Colonic mucosa (tissue), 1 donor: ENCODE measurements around a stretch of chr11.

DNA sequence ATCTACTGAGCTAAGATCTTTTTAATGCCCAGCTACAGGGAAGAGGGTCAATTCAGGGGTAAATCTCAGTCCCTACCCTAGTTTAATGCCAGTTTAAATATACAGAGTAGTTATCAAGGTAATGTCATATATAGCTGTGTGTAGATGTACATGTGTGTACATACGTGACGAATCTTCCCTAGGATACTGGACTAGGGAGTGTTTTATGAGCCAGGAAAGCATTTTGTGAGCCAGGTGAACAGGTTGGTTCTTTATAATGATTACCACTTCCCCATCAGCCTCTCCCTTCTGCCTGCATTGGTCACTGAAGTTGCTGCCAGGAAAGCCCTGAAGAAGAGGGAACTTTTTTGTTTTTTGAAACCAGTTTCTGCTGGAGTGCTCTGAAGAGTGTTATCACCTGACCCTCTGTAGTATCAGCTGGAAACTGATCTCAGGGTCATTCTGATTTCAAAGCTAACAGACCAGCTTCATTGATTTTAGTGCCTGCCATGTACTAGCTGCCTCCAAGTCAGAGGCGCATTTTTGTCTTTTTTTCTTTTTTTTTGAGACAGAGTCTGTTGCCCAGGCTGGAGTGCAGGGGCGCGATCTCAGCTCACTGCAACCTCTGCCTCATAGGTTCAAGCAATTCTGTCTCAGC lies 14.2 kb upstream of the ST14 start:
- PRO-cap: bidirectional peak, plus-strand start at position 444 of the sequence, minus-strand start at position 225 of the sequence

- PRO-cap: bidirectional peak, plus-strand start at chr11:130315084, minus-strand start at chr11:130314883
These were observed 142 bp upstream of the ZBTB44 start for GRCh38 chr11:130314974-130315143.

DNA sequence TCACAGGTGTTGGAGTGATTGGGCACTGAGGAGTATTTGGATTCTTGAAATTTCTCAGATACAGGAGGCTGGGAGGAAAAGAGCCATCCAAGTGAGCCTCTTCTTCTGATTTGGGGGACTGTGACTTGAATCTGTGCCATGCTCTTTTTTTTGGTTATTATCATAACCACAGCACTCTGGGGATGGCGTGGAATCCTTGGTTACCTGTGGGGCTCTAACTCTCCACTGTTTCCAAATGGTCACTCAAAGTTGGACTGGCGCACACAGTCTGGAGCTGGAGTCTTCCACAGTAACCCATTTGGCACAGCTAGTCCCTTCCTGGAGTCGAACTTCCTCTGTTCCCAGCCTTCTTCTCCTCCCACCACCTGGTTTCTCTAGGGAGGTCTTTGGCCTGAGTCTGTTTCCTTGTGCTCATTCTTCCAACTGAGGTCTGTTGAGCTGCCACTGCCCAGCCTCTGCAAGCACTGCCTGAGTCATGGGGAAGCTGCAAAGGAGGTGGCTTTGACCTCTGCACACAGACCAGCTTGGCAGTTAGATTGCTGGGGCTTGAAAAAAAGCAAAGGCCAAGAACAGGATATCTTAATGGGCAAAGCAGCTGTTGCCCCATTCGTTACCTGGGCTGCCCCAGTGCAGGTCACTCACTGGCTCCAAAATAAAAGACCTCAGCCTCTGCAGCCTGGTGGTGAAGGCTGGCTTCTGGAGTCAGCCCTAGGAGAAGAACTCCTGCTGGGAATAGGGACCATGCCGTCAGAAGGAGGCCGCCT lies 2.8 kb downstream of the ADAMTS15 start:
- PRO-cap: unidirectional peak, minus-strand start at position 425 of the sequence

DNA sequence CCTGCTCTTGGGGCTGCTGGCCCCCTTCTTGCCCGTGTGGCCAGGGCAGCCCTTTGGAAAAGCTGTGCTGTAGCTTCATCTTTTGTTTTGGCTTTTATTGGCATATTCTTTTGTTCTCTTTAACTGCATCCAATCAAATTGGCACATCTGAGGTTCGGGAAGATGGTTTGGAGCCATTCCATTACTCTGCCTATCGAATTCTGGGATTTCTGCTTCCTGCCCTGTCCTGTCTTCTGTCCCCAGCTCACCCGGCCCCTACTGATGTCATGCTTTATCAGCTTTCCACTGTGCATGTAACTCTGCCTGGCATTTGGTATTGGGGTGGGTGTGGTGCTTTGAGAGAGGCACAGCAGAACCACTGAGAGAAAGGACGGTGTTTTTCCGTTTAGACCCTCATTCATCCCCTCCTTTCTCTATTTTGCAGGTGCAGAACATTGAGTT lies 80.4 kb downstream of the ADAMTS15 start:
- PRO-cap: no peak

DNA sequence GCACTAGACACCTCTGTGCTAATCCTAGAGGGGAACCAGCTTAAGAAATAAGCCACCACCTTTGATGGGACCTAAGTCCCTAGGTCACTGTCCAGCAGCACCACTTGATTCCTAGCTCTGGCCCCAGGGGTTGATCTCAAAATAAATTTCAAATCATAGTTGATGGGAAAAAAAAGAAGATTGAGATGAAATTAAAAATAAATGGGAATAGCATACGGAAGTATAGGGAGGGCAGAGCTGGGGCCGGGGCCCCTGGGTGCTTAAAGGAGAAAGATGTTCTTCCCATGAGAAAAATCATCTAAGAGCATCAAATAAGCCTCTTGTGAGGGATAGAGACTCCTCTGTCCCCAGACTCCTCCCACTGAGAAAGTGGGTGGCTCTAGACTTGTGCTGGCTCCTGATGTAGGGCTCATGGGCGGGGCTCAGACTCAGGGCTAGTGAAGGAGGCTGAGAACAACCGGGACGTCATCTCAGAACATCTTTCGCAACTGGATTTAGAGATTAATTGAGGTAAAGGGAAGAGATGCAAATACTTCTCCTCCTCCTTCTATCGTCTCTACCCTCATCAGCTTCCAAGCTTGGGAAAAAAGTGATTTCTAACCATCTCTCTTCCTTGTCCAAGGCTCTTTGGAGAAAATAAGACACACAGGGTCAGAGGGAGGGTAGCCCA lies 160.5 kb downstream of the ADAMTS15 start:
- PRO-cap: no peak

GRCh38 chr11:130866222-130867058 lies 49.8 kb downstream of the SNX19 start:
- PRO-cap: no peak

- PRO-cap: no peak
These were observed 539.3 kb downstream of the NTM start for GRCh38 chr11:131909574-131910176.

DNA sequence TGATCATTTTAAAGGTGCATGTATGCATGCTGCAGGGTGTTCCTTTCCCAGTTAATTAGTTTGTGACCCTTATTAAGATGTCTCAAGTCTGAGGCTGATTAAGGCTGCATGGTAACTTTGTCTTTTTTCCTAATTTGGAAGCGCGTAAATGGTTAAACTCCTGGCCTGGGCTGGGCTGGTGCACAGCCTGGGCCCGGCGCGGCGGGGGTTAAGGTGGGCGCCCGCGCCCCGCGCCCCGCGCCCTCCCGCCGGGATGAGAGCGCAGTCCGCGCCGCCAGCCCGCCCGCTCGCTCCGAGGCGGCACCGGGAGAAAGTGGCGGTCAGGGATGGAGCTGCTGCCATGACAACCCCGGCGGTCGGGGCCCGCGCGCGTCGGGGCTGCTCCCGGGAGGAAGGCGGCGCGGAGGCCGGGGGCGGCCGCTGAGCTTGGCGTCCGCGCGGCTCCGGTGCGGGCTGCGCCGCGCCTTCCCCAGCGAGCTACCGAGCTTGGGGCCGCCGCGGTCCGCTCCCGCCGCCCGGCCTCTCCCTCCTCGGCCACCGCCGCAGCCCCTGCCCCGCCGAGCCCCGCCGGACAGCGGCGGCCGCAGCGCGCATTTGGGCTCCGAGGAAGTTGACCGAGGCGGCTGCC lies 539.9 kb downstream of the NTM start:
- PRO-cap: no peak

DNA sequence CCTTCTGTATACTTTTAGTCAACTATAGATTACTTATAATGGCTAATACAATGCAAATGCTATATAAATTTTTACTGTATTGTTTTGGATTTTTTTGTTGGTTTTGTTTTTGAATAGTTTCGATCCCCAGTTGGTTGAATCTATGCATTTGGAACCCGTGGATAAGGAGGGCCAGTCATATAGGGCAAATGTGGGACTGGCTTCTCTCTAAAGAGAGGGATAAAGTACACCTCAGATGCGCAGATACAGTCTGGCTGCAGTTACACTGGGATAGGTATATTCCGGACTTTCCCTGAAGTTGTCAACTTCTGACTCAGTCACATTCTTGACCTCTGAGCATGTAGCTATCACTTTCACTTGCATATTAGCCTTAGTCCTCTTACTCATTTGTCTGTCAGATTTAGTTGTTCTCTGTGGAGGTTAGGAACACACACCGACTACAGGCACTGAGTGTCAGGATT lies 654.0 kb downstream of the NTM start:
- PRO-cap: unidirectional peak, plus-strand start at position 403 of the sequence

GRCh38 chr11:133070339-133070651 lies 462.0 kb downstream of the OPCML start:
- PRO-cap: no peak

DNA sequence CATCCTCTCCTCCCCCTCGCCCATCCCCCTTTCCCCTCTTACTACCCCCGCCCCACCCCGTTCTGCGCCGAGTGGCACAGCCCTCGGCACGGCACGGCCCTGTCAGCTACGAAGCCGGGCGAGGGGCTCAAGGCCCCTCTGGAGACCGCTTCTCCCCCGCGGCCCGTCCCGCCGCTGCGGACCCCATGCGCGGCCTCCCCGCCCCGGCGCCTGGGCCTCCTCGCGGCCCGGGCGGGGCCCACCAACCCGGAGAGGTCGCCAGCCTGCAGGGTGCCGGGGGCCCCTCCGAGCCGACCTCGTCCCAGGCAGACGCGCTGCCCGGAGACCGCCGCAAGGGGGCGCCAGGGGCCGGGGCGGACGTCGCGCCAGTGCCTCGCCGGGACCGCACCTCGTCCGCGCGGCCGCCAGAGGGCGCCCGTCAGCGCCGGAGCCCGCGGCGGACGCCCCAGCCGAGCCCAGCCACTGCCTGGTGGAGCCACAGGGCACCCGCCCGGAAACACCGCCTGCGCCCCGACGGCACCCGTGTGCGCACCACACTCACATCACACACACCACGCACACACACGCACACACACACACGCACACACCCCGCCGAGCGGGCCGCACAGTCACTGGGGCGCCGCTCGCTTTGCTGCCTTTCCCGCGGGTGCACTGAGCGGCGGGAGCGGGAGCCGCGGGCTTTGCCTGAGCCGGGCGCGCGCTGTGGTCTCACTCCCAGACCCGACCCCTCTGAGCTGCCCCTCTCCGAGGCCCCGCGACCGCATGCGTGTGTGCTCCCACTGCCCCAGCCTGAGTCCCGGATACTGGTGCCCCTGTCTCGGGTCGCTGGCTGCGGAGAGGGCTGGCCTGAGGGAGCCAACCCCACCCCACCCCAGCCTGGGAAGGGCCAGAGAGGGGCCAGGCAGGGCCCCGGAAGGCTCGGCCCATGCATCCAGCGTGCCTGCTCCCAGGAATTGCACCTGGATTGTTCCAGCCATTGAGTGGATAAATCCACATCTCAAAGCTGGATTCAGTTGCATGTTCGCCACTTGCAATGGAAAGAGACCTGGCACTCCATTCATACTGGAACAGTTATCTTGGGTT lies 449.4 kb downstream of the OPCML start:
- PRO-cap: no peak

GRCh38 chr11:134036467-134036990 lies 32.3 kb upstream of the JAM3 start:
- PRO-cap: no peak

DNA sequence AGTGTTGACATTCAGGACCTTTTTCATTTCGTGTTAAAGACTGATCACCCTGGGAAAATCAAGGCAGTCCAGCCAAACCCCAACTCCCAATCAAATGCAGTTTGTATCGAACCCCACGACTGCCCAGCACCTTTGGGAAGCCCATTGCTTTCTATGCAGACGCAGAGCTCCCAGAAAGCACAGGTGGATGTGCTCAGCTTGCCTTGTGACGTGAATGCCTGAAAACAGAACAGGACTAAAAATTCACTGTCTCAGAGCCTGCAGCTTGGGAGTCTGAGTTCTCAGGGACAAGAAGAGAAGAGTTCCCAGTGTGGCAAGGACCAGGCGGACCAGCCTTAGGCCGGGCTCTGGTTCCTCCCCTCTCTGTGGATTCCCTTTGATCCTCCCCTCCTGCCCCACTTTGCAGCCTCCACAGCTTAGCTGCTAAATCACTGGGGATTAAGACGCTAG lies 30.1 kb upstream of the JAM3 start:
- PRO-cap: no peak

GRCh38 chr11:134154455-134155393 lies 69.0 kb downstream of the NCAPD3 start:
- PRO-cap: no peak

DNA sequence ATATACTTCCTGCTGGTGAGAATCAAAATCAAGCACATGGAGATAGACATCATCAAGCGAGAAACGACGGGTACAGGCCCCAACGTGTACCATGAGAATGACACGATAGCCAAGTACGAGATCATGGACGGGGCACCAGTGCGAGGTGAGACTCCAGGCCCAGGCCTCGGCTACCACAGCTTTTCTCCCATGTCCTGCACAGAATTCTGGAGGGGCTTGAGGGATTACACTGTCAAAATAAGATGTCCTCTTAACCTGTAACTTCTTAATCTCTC lies 10.1 kb downstream of the THYN1 start:
- PRO-cap: no peak

DNA sequence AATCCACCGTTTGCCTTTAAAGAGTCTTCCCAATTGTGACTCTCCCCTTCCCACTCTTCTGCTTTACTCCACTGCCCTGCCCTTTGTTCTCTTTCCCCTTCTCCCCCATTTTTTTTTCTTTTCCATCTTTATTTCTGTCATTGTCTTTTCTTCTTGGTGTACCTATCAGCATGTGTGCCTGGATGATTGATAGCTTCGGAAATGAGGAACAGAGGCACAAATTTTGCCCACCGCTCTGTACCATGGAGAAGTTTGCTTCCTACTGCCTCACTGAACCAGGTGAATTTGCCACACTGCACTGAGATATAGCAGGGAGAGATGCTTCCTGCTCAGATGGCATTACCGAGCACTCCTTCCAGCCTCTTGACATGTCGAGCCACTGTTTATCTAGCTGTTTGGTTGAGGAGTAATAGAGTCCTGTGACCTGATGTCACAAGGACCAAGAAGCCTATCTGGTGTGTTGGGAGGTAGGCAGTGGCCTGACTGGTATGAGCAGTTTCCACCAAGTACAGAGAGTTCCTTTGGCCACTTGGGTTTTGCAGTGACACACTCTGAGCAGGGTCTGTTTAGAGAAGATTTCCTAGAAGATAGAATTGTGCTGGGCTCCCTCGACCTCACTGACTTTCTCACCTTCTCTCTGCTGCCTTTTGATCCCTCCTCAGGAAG lies 5.1 kb downstream of the ACAD8 start:
- PRO-cap: no peak

DNA sequence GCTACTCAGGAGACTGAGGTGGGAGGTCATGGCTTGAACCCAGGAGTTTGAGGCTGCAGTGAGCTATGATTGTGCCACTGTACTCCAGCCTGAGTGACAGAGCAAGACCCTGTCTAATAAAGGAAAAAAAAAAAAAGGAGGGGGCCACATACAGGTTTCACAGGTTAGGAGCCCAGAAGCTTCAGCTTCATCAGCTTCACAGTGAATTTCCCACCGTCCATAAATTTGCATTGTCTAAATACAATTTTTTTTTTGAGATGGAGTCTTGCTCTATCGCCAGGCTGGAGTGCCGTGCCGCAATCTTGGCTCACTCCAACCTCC lies 7.0 kb upstream of the GLB1L3 start:
- PRO-cap: no peak

- PRO-cap: unidirectional peak, plus-strand start at chr11:134497859
These were observed 85.6 kb upstream of the B3GAT1 start for GRCh38 chr11:134497663-134497985.

DNA sequence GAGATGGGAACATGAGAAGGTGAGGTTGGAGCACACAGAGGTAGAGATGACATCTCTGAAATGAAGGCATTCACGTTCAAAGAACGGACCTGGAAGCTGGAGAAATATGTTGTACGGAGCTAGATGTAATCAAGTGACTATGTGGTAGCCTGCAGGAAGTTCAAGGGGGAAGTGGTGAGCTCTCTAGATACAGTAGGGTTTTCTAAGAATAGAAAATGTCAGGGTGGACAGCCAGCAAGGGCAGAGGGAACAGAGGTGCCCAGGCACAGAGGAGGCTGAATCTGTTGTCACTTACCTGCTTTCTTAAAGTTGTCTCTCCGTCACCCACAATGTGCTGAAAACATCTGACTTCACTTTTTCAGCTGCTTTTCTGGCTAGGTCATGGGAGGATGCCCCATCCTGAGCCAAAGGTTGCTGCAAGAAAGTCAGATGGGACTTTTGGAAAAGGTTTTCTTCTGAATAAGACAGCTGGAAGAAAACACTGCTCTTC lies 171.4 kb upstream of the B3GAT1 start:
- PRO-cap: no peak

- PRO-cap: no peak
These were observed 439.8 kb upstream of the B3GAT1 start for GRCh38 chr11:134851842-134852266.